Uterus (tissue), 7 donors: ENCODE data around the genes MMP27, PDGFD, ALKBH8, ARHGAP20 and POU2AF2.

DNA sequence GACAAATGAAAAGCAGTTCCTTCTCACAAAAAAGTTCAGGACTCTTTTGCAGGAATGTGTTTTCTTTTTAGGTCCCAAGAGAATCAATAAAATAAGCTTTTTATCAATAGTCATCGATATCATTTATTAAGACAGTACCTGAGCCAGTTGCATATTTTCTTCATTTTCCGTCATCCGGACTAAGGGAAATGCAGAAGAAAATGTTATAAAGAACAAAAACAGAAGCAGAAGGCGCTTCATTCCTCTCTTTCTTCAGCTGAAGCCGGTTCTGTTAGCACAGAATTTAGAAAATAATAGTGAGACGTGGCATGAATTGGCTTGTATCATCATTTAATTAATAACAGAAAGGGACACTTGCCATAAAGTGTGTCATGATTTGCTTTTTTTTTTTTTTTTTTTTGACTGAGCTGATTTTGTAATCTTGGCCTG lies at the start of gene MMP27:
Gene MMP27 (minus strand): TSS at position 295 of the 429 bp plus-strand sequence.
- PRO-cap, 4 experiments = no peak in any of the 4 experiments
- RAMPAGE, long total RNA, 2 experiments = no peak in any of the 2 experiments
- RRBS = 80% methylated on average over 1 of the region's 6 CpGs

GRCh38 chr11:103810046-103810493 lies 226.4 kb upstream of the DDI1 start:
- PRO-cap, 4 experiments = no peak in any of the 4 experiments
- RAMPAGE, long total RNA, 2 experiments = no peak in any of the 2 experiments
- RRBS = no CpG with 5 or more reads among the region's 5 CpGs

- PRO-cap, 4 experiments = no peak in any of the 4 experiments
- RAMPAGE, long total RNA, 2 experiments = no peak in any of the 2 experiments
- RRBS = no CpG with 5 or more reads among the region's 4 CpGs
Observed at GRCh38 chr11:103898909-103899296, 137.5 kb upstream of the DDI1 start.

DNA sequence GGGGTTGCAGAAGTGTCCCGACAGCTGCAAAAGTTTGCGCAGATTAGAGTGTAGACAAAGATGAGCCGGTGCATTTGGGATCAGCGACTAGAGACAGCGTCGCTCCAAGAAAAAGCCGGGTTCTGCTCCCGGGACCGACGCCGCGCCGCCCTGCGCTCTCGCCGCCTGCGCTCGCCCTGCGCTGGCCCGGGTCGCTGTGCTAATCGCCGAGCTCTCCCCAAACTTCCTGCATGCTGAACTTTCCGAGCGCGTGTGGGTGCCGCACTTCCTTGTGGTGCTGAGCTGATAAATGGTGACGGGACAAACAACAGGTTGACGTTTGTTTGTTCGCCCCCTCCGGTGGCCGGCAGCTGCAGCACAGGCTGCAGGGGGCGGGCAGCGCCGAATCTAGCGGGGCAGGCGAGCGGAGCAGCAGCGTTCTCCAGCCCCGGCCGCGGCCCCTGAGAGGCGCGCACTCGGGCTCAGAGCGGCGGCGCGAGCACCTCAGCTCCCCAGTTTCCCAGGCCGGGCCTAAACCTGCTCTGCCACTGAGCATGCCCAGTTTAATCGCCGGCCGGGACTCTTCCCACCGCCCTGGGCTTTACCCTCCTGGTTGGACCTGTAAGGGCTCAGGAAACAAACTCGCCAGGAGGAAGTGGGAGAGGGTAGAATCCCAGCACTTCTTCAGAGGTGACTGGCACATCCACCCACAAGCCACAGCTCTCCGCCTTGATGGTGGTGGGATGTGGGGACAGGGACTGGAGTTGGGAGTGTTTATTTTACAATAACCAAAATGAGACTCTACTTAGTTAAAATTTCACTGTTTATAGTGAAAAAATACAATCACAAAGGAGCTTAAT lies at the start of gene PDGFD:
Gene PDGFD (minus strand): TSS at position 294 of the 839 bp plus-strand sequence.
- PRO-cap, 4 experiments = peak in 4 of 4 experiments; most common plus-strand start position 384 of the sequence (in 4); most common minus-strand start position 457 of the sequence (in 4)
- RAMPAGE, long total RNA, 2 experiments = start-site peak on the minus strand in 1 of 2 experiments, centred at positions 188 to 456 of the sequence, 144 to 220 reads per replicate
- RRBS = under 1% methylated on average over 27 of the region's 56 CpGs

GRCh38 chr11:104829968-104830495 lies 138.3 kb downstream of the CASP4 start:
- PRO-cap, 4 experiments = no peak in any of the 4 experiments
- RAMPAGE, long total RNA, 2 experiments = no peak in any of the 2 experiments
- RRBS = no CpG with 5 or more reads among the region's 2 CpGs

DNA sequence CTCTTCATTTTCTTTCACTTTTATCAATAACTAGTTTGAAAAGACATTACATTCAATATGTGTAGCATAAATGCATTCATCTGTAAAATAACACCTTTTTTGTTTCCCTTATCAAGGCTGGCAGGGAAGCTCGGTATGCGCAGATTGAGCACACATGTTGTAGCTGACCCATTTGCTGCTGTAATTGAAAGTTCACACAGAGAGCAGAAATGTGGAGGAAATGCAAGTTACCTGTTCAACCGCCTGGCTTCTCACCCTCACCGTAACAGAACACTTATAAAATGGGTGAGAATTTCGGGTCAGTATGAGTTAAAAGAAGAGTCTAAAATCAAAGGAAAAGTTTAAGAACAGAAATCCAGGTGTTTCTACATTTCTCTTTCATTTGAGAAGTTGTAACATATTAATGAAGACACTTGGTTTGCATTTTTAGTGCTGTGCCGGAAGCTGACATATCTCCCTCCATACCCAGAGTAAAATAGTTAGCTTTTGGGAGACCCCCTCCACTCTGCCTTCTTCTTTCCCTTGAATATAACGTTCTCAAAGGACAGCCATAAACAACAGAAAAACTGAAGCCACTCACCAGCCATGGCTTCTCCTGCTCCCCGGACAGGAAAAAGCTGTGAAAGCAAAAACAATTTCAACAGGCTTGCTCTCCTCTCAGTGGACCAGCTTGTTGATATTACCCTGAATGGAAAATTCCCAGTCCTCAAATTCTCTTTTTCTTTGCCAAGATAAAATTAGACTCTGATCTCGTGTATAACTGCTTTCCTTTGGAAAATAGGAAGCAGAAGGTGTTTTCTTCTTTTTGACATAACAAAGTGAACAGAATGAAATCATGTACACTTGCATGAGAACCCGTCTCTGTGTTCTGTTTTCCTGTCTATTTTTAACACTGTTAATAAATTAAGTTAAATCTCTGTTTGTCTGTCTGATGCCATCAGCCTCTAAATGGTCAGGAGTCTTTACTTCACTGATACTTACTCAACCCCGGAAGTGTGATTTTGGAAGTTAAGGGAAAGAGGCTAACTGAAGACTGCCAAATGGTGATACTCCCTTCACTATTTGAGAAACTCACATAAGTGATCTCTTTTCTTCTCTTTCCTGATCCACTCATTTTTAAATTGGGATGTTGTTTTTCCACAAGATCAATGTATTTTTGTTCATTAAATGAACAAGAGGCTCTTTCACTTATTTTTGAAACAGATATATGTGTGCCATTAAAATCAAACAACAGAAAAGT lies 70.1 kb downstream of the CASP4 start:
- PRO-cap, 4 experiments = peak in 4 of 4 experiments; most common plus-strand start position 199 of the sequence (in 2); most common minus-strand start position 186 of the sequence (in 2)
- RAMPAGE, long total RNA, 2 experiments = no peak in any of the 2 experiments
- RRBS = no CpG with 5 or more reads among the region's 11 CpGs

GRCh38 chr11:104907629-104908518 lies 60.5 kb downstream of the CASP4 start:
- PRO-cap, 4 experiments = no peak in any of the 4 experiments
- RAMPAGE, long total RNA, 2 experiments = no peak in any of the 2 experiments
- RRBS = no CpG with 5 or more reads among the region's 8 CpGs

- PRO-cap, 4 experiments = no peak in any of the 4 experiments
- RAMPAGE, long total RNA, 2 experiments = no peak in any of the 2 experiments
- RRBS = 94% methylated on average over 5 of the region's 19 CpGs
Observed at GRCh38 chr11:105960159-105960907, 61.7 kb downstream of the MSANTD4 start.

DNA sequence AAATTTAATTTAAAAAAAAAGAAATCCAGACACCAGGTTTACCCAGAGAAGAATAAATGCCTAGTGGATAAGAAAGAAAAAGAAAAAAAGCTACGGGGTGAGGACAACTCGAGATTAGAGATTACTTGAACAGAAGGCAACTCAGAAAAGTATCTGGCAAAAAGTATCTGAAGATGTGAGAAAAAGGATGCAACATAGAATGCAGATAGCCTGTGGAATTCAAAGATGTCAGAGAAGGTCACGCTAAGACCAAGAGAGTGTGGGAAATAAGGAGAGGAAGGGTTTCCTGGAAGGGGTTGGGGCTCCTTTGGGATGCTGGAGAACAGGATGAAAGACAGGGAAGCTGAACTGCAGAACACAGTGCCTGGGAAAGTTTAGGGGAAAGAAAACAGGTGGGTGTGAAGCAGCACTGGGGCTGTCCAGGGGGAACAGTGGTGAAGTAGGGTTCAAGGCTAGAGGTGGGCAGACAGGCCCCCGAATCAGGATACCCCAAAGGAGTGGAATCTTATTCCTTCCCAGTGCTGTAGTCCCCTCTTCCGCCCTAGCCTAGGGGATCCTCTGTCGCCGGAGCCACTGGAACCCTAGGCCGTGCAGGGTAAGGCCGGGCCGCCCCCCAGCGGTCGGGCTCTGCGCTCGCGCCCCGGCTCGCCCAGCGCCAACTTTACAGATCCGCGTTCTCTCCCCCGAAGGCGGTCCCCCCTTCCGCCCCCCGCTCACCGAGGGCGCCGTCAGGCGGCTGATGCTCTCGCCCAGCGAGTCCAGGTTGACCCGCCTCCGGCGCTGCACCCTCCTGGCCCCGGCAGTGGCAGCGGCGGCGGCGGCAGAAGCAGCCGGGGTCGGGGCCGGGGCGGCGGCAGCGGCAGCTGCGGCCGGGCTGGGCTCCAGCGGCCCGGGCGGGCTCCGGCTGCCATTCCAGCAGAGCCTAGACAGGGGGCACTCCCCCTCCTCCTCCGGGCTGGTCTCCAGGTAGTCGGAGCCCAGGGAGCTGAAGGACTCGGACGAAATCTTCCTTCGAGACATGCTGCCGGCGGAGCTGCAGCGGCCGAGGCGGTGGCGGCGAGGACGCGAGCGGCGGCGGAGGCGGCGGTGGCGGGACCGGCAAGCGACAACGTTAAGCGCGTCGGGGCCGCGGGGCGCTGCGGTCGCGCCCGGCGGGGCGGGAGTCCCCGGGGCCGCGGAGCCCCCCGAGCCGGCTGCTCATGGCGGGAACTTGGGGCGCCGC lies 829 bp downstream of the GUCY1A2 start:
- PRO-cap, 4 experiments = peak in 4 of 4 experiments; most common plus-strand start position 829 of the sequence (in 4); most common minus-strand start position 548 of the sequence (in 2)
- RAMPAGE, long total RNA, 2 experiments = start-site peak on the minus strand in 1 of 2 experiments, centred at position 810 of the sequence, 18 reads per replicate
- RRBS = 3% methylated on average over 48 of the region's 93 CpGs

DNA sequence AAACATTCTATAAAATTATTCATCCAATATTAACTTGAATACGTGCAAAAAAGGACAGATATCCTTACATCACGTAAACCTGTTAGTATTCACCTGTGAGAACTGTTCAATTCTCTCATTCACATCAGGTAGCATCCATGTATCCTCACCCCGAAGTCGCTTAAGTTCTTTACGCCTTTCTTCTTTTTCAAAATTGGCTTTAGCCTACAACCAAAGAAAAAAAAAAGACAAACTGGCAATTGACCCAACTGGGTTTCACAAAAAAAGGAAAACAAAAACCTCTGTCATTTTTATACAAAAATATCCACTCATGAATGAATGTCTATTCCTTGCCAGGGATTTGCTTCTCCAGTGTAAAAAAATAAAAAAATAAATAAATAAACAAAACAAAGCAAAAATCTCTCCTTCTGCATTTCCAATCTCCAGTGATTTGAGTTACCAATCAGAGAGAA lies 2.0 kb downstream of the CWF19L2 start:
- PRO-cap, 4 experiments = no peak in any of the 4 experiments
- RAMPAGE, long total RNA, 2 experiments = no peak in any of the 2 experiments
- RRBS = no CpG with 5 or more reads among the region's 5 CpGs

DNA sequence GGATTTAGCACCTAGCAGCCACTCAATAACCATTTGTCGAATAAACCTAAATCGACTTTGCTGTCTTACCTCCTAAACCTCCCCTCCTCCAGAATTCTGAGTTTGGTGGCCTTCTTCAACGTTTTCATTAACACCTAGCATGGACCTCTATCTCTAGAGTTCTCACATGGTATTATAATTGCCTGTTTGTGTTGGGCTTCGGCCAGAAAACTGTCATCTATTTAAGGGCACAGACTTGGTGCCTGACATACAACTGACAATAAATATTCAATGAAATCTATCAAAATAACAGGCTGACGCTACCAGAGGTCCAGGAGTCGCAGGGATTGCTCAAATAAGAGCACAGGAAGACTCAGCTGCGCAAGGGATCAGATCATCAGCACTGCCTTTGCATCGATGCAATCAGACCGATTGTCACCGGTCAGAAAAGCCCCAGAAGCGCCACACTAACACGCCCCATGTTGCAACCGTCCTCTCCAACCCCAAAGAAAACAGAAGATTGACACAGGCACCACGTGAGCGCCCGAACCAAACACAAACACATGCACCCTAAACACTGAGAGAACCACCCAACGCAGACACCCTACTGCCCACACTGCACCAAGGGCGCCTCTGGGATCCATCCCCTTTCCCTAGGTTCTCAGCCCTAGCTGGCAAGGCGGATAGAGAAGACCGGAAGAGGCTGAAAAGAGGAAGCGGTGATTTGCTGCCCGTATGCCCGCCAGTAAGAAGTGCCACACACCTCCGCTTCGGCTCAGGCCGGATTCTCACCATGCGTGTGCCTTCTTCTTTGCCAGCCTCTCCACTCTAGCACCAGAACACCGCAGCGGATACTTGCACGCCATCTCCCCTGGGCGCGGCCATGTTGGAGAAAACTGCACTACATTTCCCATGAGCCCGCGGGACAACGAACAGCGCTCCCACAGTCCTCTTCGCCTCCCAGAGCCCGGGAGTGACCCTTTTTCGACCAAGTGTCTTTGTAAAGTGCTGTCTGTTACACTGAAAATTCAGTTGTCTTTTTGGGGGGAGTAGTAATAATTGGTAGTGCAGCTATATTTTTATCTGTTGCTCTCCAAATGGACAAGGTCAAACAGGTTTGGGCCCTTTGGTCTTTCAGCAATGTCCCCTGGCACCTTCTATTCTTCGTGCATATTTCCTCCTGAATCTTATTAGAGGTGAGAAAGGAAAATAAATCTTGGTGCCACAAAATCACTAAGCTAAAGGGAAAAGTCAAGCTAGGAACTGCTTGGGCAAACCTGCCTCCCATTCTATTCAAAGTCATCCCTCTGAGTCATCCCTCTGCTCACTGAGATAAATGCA lies at the start of gene ALKBH8:
Gene ALKBH8 (minus strand): TSS at position 877 of the 1,320 bp plus-strand sequence.
- PRO-cap, 4 experiments = peak in 3 of 4 experiments; most common plus-strand start position 885 of the sequence (in 1); most common minus-strand start position 877 of the sequence (in 2)
- RAMPAGE, long total RNA, 2 experiments = no peak in any of the 2 experiments
- RRBS = under 1% methylated on average over 5 of the region's 40 CpGs

- PRO-cap, 4 experiments = no peak in any of the 4 experiments
- RAMPAGE, long total RNA, 2 experiments = no peak in any of the 2 experiments
- RRBS = no CpG with 5 or more reads among the region's 2 CpGs
Observed at GRCh38 chr11:107612457-107612848, 21.5 kb downstream of the ELMOD1 start.

- PRO-cap, 4 experiments = no peak in any of the 4 experiments
- RAMPAGE, long total RNA, 2 experiments = no peak in any of the 2 experiments
- RRBS = no CpG with 5 or more reads among the region's 1 CpG
Observed at GRCh38 chr11:108107003-108107841, 14.1 kb upstream of the ACAT1 start.

DNA sequence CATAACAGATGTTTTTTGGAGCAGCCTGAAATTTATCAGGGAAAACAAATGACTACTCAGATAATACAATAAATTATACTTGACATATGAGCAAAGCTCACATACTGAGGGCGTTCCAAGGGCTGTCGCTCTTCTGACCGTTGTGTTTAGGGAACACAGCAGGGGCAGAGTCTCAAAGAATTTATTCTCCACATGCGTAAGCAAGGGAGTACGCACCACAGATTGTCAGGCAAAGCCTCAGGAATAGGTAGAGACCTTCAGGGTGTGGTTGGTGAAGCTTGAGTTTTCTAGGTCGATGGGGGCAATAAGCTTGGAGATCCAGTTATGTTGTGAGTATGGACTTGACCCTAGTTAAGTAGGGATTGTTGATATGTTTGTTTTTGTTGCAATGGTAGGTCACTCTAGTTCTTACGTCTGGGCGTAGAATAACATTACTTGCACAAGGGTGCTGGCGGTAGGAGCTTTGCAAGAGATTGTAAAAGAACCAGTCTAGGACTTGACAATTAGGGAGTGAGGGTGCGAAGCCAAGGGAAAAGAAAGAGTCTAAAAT lies 860 bp downstream of the ACAT1 start:
- PRO-cap, 4 experiments = peak in 1 of 4 experiments; most common plus-strand start position 431 of the sequence (in 1)
- RAMPAGE, long total RNA, 2 experiments = no peak in any of the 2 experiments
- RRBS = no CpG with 5 or more reads among the region's 10 CpGs

DNA sequence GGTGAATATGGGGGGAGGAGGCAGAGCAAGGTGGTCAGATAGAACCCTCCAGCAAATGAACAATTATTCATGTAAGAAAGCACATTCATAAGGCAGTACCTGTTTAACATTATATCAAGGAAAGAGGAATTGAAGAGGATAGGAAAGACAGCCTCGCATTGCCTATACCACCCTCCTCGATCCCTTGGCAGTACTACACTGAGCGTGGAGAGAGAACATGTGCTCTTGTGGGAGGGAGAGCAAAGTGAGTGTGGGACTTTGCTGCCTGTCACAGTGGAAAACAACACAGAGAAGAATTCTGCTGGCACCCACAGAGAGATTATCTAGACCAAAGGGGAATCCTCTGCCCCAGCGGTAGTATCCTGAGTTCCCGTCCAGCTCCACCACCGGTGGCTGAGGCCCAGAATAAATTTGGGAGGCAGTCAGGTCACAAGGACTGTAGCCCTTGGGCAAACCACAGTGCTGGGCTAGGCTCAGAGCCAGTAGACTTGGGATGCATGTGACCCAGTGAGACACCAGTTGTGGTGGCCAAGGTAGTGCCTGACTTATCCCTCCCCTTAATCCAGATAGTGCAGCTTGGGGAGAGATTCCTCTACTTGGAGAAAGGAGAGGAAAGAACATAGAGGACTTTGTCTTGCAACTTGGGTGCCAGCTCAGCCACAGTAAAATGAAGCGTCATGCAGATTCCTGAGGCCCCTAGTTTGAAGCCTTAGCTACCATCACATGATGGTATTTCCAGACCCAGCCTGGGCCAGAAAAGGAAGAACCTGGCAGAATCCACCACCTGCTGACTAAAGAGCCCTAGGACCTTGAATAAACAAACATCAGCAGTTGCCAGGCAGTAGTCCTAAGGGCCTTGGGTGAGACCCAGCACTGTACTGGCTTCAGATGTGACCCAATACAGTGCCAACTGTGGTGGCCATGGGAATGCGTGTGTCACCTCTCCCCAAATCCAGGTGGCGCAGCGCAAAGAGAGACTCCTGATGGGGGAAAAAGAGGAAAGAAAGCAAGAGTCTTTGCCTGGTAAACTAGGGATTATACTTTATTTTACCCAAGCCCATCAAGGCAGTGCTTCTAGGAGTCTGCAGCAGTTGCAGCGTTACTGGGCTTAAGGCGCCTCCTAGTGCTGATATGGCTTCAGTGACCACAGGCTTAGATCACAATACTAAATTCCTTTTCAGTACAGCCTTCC lies 17.1 kb upstream of the DDX10 start:
- PRO-cap, 4 experiments = no peak in any of the 4 experiments
- RAMPAGE, long total RNA, 2 experiments = no peak in any of the 2 experiments
- RRBS = no CpG with 5 or more reads among the region's 12 CpGs

DNA sequence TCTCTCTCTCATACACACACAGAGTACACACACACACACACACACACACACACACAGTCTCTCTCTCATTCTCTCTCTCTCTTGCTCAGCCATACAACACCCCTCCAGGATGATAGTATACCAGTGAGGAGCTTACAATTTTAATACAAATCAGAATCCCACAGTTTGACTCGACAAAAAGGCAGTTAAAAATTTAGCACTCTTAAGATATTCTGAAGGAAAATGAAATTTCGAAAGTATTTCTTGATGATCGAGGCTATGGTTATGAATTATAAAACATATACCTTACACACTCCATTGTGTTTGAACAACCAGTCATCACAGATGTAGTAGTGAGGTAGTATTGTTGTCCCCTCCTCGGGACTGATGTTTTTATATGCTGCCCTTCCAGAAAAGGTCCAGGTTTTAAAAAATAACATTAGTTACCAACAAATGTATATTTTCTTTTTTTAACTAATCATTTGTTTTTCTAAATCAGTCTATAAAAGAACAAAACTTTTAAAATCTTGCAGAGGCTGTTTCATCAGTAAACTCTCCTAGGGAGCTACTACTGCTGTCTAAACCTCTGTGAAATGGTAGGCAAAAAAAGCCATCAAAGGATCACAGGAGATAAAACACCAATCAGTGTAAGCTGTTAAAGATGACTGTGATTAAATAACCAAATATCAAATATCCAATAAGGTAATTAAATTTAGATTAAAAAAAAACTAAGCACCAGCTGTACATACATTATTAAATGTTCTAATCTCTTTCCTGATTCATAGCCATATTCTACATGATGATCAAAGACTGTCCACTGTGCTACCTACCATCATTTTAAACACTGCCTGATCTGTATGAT lies 65.6 kb downstream of the RDX start:
- PRO-cap, 4 experiments = no peak in any of the 4 experiments
- RAMPAGE, long total RNA, 2 experiments = no peak in any of the 2 experiments
- RRBS = no CpG with 5 or more reads among the region's 4 CpGs

DNA sequence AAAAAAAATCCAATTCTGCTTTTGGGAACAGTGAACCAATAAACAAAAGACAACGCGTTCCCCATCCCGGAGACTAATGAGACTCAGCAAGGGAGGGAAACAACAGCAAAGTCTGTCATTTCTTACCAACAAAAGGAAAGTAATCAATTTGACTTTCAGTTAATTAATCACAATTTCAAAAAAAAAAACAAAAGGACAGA lies 2.0 kb downstream of the RDX start:
- PRO-cap, 4 experiments = peak in 2 of 4 experiments; most common plus-strand start position 76 of the sequence (in 2)
- RAMPAGE, long total RNA, 2 experiments = no peak in any of the 2 experiments
- RRBS = no CpG with 5 or more reads among the region's 3 CpGs

DNA sequence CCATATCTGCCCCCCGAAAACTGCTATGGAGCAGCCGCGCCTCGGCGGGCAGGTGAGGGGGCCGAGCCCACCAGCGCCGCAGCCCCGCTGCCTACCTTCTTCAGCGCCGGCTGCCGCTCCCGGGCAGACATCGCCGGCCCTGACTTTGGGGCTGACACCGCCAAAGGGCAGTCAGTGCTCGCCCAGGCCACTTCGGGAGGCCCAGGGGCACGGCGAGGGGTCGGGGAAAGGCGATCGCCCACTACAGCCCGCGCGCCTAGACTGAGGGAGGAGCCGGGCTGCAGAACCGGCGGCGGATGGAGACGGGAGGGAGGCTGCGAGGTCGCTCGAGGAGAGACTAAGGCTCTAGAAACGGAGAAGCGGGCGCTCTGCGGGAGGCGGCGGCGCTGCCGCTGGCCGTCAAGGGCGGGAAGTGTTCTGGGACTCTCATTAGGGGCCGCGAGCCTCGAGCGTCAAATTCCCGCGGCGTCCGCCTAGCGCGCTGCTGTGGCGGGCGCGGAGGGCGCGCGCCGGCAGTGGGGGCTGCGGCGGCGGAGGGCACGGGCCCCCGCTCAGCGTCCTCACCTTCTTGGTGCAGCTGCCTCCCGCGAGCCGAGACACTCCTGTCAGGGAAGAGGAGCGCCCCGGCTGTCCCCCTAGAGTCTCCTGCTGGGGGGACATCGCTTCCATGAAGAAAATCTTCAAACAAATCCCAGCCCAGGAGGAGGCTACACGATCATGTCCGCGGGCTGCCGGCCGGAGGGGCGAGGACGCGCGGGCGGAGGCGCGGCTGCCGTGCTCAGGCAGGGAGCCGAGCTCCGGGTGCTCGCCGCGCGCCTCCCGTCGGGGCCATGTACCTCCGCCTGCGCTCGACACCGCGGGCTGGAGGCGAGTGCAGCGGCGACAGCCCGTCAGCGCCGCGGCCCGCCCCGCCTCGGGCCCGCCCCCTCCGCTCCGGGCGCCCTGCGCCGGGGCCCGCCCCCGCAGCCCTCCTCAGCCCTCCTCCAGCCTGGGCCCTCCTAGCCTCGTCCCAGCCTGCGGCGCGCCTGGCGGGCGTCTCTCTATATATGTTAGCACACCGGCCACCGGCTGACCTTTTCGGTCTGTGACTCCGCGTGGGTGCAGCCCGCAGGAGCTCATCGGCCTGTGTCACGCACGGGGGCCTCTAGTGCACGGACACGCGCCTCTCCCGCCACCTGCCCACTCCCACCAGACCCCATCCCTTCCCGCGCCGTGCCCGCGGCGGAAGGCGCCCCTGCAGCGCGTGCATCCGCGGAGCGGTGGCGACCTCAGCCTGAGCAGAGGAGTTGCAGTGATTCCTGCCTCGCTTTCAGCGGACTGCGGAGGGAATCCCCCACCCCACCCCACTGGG lies at the start of gene ARHGAP20:
Gene ARHGAP20 (minus strand): TSS at position 875 of the 1,351 bp plus-strand sequence.
- PRO-cap, 4 experiments = peak in 4 of 4 experiments; most common plus-strand start position 1,001 of the sequence (in 2); most common minus-strand start position 863 of the sequence (in 4)
- RAMPAGE, long total RNA, 2 experiments = start-site peak on the minus strand in 1 of 2 experiments, centred at position 710 of the sequence, 14 reads per replicate
- RRBS = under 1% methylated on average over 29 of the region's 152 CpGs

GRCh38 chr11:110797513-110797871 lies 85.3 kb upstream of the ARHGAP20 start:
- PRO-cap, 4 experiments = no peak in any of the 4 experiments
- RAMPAGE, long total RNA, 2 experiments = no peak in any of the 2 experiments
- RRBS = no CpG with 5 or more reads among the region's 2 CpGs

DNA sequence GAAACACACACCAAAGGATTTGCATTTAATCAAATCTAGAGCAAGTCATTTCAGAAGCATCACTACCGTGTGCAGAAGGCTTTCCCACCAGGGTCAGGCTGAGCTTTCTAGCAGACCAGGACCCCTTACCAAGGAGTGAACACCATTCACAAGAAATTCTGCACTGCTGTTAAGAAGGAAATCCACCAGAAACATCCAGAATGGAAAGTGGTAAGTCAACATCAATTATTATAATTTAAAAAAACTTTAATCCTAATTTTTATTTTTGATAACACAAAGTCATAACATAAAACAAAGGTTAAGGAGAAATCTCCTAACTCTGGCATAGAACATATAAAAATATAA lies at the start of gene POU2AF2:
Gene POU2AF2 (plus strand): TSS at position 72 of the 345 bp plus-strand sequence.
- PRO-cap, 4 experiments = no peak in any of the 4 experiments
- RAMPAGE, long total RNA, 2 experiments = no peak in any of the 2 experiments
- RRBS = no CpG with 5 or more reads among the region's 1 CpG